A673 (cell line): ENCODE measurements around the gene LONRF2.

DNA sequence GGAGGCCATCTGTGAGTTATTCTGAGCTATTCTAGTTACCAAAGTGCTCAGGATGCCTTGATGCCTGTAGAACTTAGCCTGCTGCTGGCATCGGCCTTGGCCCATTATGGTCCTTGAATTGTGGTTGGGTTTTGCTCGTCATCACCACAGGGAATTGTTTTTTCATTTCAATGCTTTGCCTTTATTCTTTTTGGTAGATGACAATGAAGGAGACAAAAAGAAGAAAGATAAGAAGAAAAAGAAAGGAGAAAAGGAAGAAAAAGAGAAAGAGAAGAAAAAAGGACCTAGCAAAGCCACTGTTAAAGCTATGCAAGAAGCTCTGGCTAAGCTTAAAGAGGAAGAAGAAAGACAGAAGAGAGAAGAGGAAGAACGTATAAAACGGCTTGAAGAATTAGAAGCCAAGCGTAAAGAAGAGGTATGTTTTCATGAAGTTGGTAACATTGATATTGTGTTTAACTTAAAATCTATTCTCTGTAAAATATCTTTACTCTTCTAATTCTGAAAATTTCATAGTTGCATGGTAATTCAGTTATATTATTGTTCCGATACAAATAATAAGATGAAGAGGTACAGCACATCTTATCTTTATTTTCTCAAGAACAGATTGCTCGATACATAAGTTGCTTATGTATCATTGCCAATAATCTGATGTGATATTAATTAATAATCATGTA lies 26.4 kb downstream of the EIF5B start:
- PRO-cap, result no peak

GRCh38 chr2:99397675-99398886 lies 60.9 kb downstream of the EIF5B start:
- PRO-cap, result no peak

DNA sequence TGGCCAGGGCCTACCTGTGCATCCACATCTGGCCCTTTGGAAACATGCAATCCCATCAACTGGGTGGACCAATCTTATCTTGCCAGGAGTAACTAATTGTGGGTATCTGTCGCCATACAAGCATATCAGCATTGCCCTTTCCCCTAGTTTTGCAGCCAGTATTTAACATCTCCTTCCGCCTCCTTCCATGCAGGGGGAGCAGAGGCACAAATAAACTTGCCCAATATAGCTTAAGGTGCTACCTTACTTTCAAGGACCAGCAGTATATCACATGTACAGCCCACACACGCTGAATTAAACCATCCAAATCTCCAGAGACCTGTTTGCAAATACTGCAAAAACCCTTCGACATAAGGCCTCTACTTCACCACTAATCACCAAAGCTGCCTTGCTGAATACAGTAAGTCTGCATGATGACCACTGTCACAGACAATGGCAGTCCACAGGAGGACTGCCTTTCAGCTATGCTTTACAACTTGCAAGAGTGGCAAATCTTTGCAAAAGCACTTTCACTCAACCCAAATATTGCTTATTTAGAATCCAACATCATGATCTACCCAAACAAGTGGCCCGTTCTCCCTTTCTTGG lies 68.1 kb downstream of the EIF5B start:
- PRO-cap, result no peak

- PRO-cap, result no peak
These were observed 73.1 kb downstream of the EIF5B start for GRCh38 chr2:99410000-99410897.

GRCh38 chr2:99475126-99475903 lies 14.5 kb downstream of the REV1 start:
- PRO-cap, result no peak

DNA sequence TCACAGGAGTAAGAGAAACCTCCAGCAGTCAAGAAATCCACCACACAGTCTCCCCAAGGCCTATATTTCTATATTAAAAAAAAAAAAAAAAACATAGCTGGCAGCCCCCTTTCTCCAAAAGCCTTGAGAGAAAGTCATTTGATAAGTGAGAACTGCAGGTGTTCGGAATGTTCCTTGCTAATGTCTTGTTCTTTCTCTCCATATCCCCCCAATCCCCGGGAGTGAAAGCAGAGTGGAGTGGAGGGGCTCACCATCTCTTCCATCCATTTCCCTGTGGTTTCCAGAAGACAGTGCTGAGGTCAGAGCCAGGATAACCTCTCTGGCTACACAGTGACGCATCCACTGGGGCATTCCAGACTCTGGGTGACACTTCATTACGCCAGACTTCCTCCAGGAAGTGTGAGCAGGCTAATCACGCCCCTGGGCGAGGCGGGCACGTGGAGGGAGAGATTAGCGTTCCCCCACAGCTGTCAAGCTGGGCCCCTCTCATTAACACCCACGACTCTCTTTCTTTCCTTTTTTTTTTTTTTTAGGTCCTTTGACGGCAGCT lies 274.8 kb downstream of the AFF3 start:
- PRO-cap, result no peak

DNA sequence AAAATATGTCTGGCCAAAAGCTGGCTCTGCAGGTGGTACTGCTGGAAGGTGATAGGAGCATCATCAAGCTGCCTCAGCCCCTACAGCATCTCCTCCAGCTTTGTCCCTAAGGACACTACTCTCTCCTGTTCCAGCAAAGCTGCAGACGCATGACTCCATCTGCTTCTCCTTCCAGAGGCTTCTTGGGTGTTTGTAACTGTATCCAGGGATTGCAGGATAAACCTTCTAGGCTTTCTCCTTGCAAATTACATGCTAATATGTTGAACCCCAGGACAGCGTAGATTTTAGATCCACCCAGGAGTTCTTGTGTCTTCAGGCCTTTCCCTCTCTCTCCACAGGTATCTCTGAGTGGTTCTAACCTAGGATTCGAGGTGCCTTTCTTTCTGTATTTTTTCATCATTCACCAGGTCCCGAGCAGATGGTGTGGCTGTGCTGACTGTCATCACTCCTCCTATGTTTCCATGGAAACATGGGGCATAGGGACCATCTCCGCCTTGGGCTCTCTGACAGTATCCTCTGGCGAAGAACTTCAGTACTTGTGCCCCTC lies 34.3 kb downstream of the AFF3 start:
- PRO-cap, result no peak

- PRO-cap, result no peak
These were observed 51.4 kb downstream of the LONRF2 start for GRCh38 chr2:100270530-100271631.

DNA sequence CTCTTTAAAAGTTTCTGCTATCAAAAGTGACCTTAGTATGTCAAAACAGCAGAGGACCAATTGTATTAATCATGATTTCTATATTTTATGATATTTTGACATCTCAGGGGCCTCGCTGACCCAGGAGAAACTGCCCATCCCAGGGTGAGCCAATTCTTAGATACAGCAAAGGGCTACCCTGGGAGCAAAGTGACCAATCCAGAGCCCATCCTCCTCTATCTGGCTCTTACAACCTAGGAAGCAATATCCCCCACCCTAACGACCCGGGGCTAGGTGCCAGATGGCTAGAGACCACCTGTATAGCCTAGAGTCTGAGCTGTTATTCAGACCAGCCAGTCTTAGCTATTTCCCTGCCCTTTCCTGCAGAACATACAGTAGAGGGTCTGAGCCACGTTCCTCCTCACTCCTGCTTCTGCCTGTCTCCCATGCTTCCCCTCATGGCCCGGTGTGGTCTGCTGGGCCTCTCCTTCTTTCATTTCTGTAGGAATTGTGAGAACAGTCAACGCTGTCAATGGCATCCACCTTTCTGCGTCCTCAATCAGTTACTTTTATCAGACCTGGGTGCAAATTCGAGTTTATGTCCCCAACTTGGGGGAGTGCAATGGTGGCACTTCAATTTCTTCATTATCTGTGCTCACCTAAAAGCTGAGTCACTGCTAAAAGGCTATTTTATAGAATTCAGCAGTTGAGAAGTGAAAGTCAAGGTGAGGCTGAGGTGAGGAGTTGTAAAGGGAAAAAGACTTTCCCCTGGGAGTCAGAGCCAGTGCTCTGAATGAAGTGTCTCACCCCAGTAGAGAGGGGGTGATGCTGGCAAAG lies 42.6 kb downstream of the LONRF2 start:
- PRO-cap, result no peak

DNA sequence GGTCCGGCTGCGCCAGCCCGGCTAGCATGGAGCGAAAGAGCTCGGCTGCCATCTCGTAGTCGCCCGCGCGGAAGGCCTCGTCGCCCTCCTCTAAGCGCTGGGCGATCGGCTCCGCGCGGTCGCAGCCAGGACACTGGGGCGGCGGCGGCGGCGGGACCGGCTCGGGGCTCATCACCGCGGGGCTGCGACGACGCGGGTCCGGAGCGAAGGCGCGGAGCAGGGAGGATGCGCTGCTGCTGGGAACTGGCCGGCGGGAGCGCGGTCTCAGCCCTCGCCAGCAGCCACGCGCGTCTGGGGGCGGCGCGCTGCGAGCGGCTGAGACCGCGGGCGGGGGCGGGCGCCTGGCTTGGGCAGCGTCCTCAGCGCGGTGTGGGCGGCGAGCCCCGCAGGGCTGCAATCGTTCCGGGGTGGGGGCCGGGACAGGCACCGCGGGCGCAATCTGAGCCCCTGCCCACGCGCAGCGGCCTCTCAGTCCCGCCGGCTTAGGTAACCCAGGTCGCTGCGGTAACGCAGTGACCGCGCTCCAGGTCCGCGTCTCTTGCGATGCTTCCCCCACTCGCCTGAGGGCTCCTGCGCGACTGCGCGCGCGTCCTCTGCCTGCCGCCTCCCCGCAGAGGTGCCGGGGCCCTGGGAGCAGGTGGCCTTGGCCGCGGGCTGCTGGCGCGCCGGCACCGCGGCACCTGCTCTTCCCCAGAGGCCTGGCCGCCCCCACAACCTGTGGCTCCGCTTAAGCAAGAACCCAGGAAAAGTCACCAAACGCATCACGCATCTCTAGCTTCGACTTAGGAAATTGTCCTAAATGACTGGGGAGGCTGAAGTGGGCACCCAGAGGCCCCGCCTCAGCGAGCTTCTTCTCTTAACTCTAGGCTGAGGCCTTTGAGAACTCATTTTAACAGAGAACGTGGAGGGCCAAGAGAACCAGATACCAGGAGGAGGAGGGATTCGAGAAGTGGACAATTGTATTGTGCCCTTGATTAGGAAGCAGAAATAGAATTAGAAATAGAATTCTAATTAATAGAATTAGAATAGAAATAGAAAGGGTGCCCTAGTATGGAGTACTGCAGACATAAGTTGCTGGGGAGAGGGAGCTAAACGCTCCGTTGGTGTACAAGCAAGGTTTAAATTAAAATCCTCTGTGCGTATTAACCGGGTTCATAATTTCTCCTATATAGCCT lies at the start of gene LONRF2:
TSS of gene LONRF2 (minus strand) at position 580 of the 1,175 bp plus-strand sequence.
- PRO-cap, result unidirectional peak, minus-strand start at position 92 of the sequence; unidirectional peak, minus-strand start at position 293 of the sequence

DNA sequence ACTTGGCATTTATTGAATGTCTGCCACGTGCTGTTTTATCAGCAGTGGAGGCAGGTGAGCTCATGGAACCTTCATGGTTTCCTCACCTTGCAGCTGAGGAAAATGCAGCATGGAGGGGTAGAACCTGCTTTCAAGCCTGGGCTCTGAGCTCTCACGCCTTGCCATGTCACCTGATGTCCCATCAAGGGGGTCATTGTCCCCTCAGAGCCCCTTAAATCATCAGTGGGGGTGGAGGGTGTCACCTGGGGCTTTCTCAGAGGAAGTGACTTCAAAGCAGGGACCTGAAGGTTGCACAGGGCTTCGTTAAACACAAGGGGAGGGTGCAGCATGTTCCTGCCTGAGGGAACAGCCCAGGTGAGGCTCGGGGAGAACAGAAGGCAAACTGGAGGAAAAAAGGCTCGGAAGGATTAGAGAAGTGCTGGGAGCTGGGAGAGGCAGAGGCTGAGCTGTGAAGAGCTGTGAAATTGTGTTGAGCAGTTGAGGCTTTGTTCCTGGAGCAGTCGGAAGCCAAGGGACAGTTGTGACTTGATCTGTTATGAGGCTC lies 55.9 kb upstream of the RPL31 start:
- PRO-cap, result no peak

DNA sequence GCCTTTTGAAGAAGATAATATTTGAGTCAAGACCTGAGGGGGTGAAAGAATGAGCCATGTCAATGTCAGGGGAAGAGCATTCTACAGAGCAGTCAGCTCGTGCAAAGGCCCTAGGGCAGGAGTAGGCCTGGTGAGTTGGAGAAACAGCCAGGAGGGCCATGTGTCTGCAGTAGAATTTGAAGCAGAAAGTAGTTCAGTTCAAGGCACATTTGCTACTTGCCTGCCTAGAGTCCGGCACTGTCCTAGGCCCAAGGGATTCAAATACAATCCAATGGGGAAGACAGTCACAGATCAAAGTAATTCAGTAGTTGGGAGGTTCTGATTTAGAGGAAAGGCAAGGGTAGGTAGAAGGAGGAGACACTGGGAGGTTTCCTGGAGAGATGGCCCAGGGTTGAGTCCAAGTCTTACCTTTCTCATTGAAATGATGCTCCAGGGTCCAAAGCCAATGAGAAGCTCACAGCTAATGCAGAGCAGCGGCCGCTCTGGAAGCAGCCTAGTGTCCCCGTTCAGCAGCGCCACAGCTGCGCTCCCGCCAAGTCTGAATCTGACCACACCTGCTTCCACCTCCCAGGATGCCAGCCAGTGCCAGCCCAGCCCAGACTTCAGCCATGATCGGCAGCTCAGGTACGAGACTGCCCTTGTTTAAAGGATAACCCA lies 12.1 kb upstream of the RPL31 start:
- PRO-cap, result no peak

GRCh38 chr2:101038306-101039099 lies 36.4 kb downstream of the RPL31 start:
- PRO-cap, result no peak

GRCh38 chr2:101063241-101063993 lies 61.3 kb downstream of the RPL31 start:
- PRO-cap, result no peak

- PRO-cap, result no peak
These were observed 63.1 kb downstream of the RPL31 start for GRCh38 chr2:101064844-101065892.

DNA sequence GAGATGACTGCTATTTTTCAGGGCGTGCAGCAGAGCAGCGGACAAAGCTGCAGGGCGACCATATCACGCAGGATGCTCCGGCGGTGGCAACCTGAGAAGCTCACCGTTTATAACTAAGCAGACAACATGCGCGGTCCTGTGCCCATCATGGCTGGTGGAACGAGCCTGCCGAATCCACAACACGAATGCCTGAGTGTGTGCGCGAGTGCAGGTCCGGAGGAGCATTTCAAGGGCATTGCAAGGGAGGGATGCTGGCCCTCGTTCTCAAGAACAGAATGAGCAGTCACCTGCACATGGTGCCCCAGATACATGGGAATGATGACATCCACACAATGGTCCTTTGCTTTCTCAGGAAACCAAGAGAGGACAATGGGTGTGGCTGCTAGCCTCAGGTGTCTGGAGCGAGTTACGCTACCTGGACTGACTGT lies 39.9 kb downstream of the TBC1D8 start:
- PRO-cap, result no peak

DNA sequence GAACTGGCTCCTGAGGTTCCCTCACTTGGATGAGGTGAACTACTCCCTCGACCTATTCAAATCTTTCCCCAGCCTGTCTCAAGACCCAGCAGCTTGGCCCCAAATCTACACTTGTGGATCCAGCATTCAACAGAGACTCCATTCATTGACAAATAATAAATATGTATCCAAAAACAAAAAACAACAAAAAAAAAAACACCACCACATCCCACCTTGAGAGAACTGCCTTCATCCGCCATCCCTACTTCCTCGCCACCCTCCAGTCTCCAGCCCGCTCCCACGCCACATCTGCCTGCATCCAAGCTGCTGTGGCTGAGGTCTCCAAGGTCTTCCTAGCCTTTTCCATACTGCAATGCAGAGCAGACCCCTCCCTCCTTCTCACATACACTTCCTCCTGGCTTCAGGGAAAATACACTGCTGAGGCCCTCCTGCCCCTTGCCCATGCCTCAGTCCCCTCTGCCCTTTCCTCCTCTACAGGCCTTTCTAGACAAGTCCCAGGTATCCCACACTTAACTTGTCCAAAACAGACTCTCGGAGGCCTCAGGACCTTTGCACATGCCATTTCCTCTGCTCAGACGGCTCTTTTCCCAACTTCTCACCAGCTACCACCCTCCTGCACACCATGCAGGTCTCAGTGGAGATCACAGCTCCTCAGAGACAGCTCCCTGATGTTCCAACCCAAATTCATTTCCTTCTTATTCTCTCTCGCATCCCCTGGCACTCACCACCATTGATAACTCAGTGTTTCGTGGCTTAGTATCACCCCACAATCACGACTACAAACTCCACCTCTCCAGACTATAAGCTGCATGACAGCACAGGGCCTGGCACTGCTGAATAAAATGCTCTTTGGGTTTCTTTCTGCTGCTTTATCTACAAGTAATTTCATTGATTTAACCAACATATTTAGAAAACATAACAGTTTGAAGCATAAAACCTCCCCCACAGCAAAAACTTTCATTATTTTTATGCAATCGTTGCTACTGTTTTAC lies 11.7 kb downstream of the TBC1D8 start:
- PRO-cap, result no peak

DNA sequence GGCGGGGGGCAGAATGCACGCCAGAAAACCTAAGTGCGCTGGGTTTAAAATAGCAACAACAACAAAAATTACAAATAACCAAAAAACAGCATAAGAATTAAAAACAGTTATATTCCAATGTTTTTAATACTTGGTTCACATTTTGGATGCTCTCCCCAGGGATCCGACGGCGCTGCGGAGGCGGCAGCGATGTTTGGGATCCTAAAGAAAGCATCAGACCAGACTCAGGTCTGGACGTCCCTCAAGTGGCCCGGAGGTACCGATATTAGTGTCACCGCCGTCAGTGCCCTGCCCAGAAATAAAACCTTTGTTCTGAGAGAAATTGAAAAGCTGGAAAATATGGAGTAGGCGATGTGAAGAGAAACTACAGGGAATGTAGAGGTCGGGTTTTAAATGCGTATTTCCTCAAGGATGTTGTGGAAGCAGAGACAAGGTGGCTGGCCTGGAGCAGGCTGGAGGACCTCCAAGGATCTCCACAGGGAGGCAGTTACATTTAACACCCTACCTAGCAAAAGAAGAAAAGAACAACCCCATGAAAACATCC lies 668 bp upstream of the TBC1D8 start:
- PRO-cap, result no peak

DNA sequence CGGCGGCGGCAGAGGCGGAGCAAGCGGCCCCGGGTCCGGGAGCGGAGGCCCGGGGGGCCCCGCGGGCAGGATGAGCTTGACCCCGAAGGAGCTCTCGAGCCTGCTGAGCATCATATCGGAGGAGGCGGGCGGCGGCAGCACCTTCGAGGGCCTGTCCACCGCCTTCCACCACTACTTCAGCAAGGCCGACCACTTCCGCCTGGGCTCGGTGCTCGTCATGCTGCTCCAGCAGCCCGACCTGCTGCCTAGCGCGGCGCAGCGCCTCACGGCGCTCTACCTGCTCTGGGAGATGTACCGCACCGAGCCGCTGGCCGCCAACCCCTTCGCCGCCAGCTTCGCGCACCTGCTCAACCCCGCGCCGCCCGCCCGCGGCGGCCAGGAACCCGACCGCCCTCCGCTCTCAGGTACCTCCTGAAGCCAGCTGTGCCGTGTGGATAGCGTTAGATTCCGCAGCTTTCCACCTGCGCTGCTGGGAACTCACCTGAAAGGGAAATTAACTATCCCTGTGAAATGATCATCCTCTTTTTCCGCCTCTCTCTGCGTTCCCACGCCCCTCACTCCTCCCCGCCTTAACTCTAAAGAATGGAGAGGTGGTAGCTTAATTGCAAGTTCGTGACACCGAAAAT lies 502 bp downstream of the CNOT11 start:
- PRO-cap, result unidirectional peak, minus-strand start at position 275 of the sequence

- PRO-cap, result no peak
These were observed 19.3 kb upstream of the RNF149 start for GRCh38 chr2:101327668-101328380.